Breast (tissue), 4 donors: ENCODE measurements around a stretch of chr3.

DNA sequence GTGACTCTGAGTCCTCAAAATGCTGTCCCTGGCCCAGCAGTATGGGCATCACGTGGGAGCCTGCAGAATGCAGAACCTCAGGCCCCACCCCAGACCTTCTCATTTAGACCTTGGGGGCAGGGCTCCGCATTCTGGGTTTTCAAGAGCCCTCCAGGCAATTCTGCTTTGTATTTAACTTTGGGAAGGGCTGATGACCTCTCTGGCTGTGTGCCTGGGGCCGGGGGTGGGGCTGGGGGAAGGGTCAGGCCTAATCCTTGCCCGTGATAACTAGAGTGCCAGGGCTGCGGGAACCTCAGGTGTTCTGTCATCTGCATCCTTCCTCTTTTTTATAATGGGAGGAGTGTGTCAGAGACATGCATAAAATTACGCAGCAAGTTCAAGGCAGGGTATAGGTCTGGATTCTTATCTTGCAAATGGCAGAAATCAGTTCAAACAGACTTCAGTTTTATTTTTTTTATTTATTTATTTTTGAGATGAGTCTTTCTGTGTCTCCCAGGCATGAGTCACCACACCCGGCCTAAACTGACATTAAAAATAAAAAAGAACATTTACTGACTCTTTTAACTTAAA, 11.2 kb downstream of the SLC6A6 start:
- PRO-cap, 3 experiments: no peak in any of the 3 experiments
- RRBS: no CpG with 5 or more reads among the region's 7 CpGs

GRCh38 chr3:14424634-14425130, 22.3 kb downstream of the SLC6A6 start:
- PRO-cap, 3 experiments: no peak in any of the 3 experiments
- RRBS: no CpG with 5 or more reads among the region's 16 CpGs

GRCh38 chr3:14431908-14432993, 29.8 kb downstream of the SLC6A6 start:
- PRO-cap, 3 experiments: no peak in any of the 3 experiments
- RRBS: no CpG with 5 or more reads among the region's 15 CpGs

GRCh38 chr3:14460559-14461150, 58.2 kb downstream of the SLC6A6 start:
- PRO-cap, 3 experiments: no peak in any of the 3 experiments
- RRBS: no CpG with 5 or more reads among the region's 9 CpGs

DNA sequence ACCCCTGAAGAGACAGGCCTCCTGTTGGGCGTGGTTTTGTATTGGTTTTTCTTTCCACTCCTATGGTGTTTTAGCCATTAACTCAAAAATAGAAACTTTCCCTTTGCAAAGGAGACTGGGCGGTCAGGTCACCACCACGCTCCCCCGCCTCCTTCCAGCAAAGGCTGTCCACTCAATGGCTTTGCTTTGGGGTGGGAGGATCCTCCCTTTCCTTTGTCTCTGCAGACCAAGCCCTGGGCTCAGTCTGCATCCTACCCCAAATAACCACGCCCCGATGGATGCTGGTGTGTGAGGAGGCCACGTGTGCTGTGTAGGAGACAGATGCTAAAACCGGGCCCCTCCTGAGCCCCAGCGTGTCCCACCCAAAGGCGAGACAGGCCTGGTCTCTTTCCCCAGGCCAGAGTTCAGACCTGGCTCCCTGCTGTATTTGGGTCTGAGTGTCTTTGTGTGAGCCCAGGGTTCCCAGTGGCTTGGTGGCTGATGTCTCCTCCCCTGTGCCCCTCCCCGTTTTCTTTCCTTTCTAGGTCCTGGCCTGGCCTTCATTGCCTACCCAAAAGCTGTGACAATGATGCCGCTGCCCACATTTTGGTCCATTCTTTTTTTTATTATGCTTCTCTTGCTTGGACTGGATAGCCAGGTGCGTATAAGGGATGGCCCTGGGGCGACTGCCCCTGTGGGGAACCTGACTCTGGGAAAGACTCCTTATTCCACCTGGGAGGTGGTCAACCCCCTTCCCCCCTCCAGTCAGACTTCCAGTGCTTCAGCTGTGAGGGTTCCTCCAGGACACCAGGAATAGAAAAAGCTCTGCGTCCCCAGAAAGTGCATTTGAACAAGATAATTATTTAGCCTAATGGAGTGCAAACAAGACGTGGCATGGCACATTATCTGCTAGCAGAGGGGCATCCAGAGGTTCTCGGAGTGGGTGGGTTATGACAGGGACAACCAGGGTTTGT, 68.2 kb downstream of the GRIP2 start:
- PRO-cap, 3 experiments: no peak in any of the 3 experiments
- RRBS: no CpG with 5 or more reads among the region's 17 CpGs

- PRO-cap, 3 experiments: no peak in any of the 3 experiments
- RRBS: no CpG with 5 or more reads among the region's 17 CpGs
These were observed 14.2 kb downstream of the GRIP2 start for GRCh38 chr3:14525720-14526591.

- PRO-cap, 3 experiments: no peak in any of the 3 experiments
- RRBS: 21% methylated on average over 18 of the region's 26 CpGs
These were observed 15.7 kb upstream of the GRIP2 start for GRCh38 chr3:14555717-14556435.

- PRO-cap, 3 experiments: no peak in any of the 3 experiments
- RRBS: no CpG with 5 or more reads among the region's 3 CpGs
These were observed 234 bp upstream of the C3orf20 start for GRCh38 chr3:14674807-14675006.

GRCh38 chr3:14819939-14820532, 1.3 kb downstream of the FGD5 start:
- PRO-cap, 3 experiments: no peak in any of the 3 experiments
- RRBS: no CpG with 5 or more reads among the region's 22 CpGs

GRCh38 chr3:14957749-14958383, 10.5 kb downstream of the NR2C2 start:
- PRO-cap, 3 experiments: no peak in any of the 3 experiments
- RRBS: no CpG with 5 or more reads among the region's 1 CpG

DNA sequence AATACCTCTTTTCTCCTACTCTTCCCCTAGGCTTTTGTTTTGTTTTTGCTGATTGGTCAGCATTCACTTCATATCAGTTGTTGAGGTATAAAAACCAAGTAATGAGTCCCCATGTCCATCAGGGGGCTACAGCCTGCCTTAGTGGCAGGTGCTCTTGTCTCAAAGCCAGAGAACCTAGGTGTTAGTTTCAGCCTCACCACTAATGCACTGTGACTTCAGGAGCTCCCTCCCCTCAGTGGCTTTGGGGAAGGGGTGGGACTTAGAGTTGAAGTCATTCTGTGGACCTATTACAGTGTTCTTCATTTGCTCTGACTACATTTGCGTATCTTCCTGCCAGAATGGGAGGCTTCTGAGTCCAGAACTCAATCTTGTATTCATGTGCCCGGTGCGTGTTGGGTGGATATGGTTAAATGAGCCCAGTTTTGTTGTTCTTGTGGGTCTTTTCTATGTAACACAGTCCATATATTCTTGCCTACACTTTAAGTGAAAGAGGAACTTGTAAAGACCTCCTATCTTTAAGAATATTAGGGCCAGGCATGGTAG, 41.7 kb downstream of the NR2C2 start:
- PRO-cap, 3 experiments: no peak in any of the 3 experiments
- RRBS: no CpG with 5 or more reads among the region's 3 CpGs

DNA sequence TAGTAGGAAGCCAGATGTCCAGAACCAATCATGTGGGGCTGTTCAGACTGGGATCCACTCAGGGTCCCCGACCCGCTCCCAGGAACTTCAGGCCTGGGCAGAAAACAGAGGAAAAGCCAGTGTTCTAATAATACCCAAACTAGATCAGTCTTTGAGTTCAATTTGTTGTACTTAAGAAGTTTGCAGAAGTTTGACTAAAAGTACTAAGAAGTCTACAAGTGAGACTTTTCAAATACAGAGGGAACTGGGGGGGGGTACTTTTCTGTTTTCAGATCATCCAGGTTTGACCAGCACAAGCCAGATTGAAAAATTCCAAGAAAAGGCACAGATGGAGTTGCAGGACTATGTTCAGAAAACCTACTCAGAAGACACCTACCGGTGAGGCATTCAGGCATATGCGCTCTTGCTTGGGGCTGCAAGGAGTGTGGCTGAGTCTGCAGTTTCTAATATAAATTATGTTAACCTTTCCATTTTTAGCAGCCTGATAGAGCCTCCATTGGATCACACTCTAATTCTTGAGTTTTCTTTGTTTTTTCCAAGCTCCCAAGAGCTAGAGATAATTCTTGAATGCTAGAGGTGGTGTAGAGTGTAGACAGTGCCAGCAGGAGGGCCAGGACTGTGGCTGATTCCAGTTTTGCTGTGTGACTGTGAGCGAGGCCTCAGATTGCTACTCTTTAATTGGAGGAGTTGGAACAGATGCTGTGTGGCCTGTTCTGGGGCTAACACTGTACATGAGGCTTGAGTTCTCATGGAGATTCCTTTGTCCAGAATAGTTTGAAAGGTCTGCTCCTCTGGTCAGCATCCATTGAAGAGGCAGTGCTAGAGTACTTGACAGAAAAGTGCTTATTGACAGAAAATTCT, 26.0 kb downstream of the MRPS25 start:
- PRO-cap, 3 experiments: no peak in any of the 3 experiments
- RRBS: no CpG with 5 or more reads among the region's 5 CpGs

- PRO-cap, 3 experiments: no peak in any of the 3 experiments
- RRBS: no CpG with 5 or more reads among the region's 5 CpGs
These were observed 22.2 kb downstream of the CAPN7 start for GRCh38 chr3:15228109-15228811.

DNA sequence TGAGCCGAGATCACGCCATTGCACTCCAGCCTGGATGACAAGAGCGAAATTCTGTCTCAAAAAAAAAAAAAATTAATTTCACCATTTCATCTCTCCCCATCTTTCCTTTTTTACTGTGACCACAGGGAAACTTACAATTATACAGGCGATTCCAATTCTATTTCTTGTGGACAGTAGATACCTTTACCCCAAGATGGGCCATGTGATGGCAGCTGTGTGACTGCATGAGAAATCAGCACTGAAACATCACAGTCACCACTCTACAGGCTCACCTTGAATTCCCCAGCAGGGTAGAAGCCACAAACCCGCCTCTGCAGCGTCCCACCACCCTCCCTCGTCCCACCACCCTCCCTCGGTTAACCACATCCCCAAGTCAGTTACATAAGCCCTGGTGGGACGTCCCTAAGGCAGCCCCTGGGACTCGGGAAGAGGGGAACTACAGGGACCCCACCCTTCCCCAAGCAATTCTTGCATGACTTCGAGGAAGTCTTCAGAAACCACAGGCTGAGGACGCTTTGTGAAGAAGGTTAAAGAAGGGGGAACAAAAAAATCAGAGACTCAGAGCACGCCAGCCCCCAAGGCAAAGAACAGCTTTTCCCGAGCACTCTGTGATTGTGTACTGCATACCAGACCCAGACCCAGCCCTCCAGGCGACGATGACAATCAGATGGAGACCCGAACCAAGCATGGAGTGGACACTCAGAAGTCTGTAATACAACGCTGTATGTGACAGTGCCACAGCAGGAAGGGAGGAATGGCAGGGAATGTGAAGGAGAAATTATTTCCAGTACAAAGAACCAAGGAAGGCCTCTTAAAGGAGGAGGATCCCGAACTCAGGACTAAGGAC, 60.5 kb downstream of the SH3BP5 start:
- PRO-cap, 3 experiments: peak in 2 of 3 experiments; most common plus-strand start position 493 of the sequence (in 2); most common minus-strand start position 336 of the sequence (in 1)
- RRBS: no CpG with 5 or more reads among the region's 19 CpGs

GRCh38 chr3:15274926-15275417, 57.4 kb downstream of the SH3BP5 start:
- PRO-cap, 3 experiments: no peak in any of the 3 experiments
- RRBS: no CpG with 5 or more reads among the region's 5 CpGs

DNA sequence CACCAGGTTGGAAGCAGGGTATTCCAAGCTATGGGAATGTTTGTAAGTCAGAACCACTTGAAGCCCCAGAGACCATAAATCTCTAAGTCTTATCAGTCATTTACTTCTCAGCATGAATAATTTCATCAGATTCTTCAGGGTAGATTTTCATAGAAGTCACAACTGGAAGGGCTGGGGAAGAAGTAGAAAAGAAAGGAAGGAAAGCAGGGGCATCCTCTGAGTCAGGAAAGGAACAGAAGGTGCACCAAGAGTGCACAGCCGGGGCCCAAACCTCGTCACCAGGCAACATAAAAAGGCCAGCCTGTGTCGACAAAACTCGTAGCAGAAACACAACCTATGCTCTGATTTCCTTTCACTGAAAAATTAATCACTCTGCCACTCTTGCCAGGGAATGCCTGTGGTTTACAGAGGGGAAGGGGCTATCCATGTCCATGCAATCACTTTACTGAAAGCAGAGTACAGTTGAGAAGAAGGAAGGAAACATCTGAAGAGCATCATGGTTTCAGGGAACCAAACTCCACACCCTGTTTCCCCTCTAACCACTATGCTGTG, 40.6 kb downstream of the SH3BP5 start:
- PRO-cap, 3 experiments: no peak in any of the 3 experiments
- RRBS: no CpG with 5 or more reads among the region's 4 CpGs

GRCh38 chr3:15319392-15320158, 12.8 kb downstream of the SH3BP5 start:
- PRO-cap, 3 experiments: no peak in any of the 3 experiments
- RRBS: no CpG with 5 or more reads among the region's 4 CpGs

DNA sequence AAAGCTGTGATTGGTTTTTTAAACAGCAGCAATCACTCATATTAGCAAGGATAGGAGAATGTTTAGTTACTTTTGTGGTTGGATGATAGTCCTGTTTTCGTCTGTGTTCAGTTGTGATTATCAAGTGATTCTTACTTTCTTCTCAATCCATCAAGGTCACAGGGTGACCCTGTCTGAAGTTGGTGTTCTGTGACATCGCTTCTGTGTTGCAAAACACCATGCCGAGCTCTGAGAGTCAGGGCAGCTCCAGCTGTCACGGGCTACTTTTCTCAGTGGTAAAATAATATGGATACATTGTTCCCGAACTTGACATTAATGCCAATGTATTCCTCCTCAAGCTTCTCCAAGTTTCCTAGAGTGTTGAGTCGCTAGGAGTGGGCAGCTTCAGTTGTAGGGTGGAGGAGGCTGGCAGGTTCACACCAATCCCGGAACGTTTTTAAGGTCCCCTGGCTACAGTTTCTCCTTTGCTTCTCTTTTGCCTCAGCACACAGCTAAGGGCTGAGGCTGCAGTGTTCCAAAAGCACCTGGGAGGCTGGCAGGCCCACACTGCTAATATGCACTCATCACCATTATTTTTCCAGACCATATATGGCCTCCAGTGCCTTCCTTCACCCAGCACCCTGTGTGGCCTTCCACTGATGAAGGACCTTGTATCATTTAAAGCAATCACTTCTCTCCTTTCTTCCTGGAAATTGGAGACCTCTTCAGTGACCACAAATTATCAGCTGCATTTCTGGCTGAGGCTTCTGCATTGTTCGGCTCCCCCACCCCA, 25.9 kb downstream of the COLQ start:
- PRO-cap, 3 experiments: no peak in any of the 3 experiments
- RRBS: no CpG with 5 or more reads among the region's 9 CpGs

DNA sequence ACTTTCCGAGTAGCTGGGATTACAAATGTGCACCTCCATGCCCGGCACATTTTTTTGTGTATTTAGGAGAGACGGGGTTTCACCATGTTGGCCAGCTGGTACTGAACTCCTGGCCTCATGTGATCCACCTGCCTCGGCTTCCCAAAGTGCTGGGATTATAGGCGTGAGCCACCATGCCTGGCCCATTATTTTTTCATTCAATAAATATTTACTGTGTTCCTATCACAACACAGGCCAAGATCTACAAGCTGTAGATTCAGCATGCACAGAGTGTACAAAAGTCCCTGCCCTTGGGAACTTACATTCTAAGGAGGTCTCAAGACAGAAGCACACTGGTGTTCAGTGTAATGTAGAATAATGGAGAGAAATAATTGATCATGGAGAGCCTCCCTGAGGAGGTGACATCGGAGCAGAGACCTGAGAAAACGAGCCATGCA, 8.1 kb upstream of the COLQ start:
- PRO-cap, 3 experiments: no peak in any of the 3 experiments
- RRBS: no CpG with 5 or more reads among the region's 7 CpGs

- PRO-cap, 3 experiments: no peak in any of the 3 experiments
- RRBS: no CpG with 5 or more reads among the region's 1 CpG
These were observed 67.4 kb downstream of the BTD start for GRCh38 chr3:15668841-15669474.